Retinal pigment epithelial cell (primary cell): ENCODE data around the genes ABI1 and MKX.

GRCh38 chr10:26436846-26437166, 1.3 kb upstream of the APBB1IP start:
- RRBS = no CpG with 5 or more reads among the region's 1 CpG

- RRBS = 2% methylated on average over 24 of the region's 60 CpGs
Observed at GRCh38 chr10:26438502-26439456, 638 bp downstream of the APBB1IP start.

DNA sequence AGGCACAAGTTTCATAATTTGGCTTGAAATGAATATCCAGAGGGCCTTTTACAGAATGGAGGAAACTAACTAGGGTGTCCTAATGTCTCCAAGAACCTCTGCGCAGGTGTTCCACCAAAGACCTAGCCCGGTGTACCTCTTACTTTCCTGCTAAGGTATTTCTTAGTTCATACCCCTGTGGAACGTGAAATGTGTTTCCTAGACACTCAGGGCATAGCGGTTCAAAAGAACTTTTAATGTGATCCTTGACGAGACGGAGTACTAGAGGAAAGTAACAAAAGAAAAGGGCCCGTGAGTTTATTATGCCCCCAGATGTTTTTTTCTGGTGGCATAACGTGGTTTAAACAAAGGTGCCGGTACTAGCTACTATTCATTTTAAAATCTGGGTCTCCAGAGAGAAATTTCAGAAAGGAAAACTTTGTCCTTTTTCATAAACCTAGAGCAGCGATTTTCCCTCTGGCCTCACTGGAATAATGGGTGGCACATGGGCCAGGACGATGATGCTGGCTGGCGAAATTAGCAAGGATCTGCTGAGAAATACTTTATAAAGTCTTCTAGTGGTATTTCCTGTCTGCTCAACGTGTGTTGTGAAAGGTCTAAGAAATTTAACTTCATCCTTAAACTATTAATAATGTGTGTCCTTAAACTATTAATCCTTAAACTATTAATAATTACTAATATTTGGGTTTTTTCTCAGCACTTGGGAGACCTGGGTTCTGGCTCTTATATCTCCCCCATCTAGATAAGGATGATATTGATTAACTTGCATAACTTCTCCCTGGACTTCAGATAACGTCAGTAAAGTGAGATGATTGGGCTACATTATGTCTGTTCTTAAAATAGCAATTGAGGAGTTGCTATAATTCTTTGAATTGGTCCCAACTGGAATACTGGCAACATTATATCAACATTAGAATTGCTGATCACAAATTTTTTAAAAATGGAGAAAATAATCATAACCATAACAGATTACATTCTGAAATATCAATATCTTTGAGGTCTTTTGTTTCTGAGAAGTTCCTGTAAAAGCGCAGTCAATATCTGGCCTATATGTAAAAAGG, 1.6 kb downstream of the APBB1IP start:
- RRBS = no CpG with 5 or more reads among the region's 15 CpGs

- RRBS = no CpG with 5 or more reads among the region's 1 CpG
Observed at GRCh38 chr10:26598065-26598448, 99.4 kb upstream of the PDSS1 start.

GRCh38 chr10:26612364-26612823, 85.1 kb upstream of the PDSS1 start:
- RRBS = no CpG with 5 or more reads among the region's 3 CpGs

GRCh38 chr10:26860464-26861114, at the start of gene ABI1:
Gene ABI1 (minus strand): TSS chr10:26860958.
- RRBS = under 1% methylated on average over 7 of the region's 50 CpGs

DNA sequence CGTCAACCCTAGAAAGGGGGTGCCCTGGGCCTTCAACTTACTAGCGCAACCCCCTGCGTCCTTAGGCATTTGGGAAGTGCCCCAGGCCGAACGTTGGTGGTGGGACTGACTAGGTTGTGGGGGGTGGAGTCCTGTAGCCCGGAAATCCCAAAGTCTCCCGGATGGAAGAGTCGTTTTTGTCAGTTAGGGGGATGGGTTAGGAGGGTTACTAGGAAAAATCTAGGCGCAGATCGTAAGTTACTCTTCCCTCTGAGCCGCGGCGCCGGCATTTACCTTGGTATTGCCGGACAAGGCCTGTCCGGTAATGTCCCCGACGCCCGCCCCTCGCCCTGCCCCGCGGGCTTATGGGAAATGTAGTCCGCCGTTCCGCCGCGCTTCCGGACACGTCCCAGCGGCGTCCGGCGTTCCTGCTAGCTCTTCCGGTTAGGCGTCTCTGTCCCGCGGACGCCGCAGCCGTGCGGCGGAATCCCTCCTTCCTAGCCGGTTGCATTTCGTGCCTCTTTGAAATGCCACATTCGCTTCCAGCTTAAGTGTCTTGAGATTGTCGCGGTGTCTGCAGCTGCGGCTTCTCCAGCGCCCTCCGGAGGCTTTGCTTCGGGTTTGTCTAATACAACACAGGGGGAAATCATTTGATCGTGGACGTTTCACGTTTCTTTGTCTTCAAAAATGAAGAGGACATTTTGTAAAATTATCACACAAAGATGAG, 1.3 kb upstream of the ACBD5 start:
- RRBS = under 1% methylated on average over 33 of the region's 54 CpGs

- RRBS = no CpG with 5 or more reads among the region's 9 CpGs
Observed at GRCh38 chr10:27504890-27505106, 694 bp downstream of the RAB18 start.

DNA sequence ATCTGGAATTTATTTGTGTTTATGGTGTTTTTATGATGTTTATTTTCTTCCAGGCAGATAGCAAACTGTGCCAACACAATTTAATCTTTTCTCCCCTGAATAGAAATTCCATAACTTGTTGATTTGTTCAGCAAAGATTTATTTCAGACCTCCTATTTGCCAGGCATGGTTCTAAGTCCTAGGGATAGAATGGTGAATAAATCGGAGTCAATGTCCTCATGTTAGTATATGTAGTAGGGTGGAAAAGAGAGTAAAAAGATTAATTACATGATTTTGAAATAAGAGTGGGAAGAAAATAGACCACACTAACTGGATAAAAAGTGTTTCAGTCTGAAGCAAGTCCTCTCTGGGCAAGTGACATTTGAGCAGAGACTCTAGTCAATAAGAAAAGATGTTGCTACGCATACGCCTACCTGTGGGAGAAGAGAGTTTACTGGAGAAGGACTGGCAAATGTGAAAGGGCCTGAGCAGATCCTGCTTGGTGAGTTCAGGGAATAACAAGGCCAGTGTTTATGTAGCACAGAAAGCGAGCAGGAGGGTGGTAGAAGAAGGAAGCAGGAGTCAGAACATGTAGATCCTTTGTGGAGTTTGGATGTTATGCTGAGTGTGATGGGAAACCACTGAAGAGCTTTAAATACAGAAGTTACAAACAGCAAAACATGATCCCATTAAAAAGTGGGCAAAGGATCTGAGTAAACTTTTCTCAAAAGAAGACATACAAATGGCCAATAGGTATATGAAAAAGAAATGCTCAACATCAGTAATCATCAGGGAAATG, 43.3 kb downstream of the RAB18 start:
- RRBS = no CpG with 5 or more reads among the region's 4 CpGs

DNA sequence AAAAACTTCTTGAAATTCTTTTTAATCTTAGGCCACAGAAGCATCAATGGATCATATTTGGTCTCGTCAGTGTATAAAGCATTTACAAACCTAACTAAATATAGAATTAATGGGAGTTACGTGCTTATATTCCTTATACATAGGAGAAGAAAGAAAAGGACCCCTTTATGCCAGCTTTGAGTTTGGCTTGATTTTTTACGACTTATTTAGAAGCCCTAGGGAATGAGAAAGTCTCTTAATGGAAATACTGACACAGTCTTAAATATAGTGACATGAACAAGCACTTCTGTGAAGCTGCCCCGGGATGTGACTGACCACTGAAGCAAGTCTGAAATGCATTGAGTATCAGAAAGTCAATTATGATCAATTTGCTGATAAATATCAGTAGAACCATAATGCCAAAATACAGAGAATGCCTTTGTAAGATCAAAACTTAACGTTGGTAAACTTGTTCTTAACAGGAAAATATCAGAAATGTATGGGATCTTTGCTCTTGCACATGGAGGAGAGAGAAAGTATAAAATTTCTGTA, 19.8 kb downstream of the MKX start:
- RRBS = no CpG with 5 or more reads among the region's 5 CpGs

GRCh38 chr10:27745349-27745884, at the start of gene MKX:
Gene MKX (minus strand): TSS chr10:27745819.
- RRBS = under 1% methylated on average over 18 of the region's 56 CpGs

DNA sequence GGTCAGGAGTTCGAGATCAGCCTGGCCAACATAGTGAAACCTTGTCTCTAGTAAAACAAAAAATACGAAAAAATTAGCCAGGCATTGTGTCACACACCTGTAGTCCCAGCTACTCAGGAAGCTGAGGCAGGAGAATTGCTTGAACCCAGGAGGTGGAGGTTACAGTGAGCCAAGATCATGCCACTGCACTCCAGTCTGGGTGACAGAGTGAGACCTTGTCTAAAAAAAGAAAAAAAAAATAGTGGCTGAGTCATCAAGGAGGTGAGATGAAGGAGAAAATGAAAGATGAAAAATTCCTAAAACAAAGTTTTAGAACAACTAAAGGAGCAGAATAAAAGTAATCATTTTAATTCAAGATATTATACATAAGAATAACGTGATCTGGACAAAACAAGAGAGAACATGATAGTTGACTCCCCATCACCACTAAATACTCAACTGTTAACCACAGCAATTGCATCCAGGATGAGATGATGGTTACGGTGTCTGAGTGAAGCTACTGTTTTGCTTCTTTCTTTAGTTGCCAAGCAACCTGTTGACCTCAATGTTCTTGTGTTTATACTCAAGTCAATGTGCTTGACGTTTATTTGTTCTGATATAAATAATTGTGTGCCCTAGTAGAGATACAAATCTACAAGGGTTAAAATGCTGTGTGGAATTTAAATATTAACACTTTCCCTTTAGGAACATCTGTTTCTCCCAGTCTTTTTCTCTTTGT, 31.3 kb upstream of the MPP7 start:
- RRBS = no CpG with 5 or more reads among the region's 5 CpGs

GRCh38 chr10:28367619-28368756, 65.1 kb upstream of the MPP7 start:
- RRBS = no CpG with 5 or more reads among the region's 20 CpGs

- RRBS = no CpG with 5 or more reads among the region's 2 CpGs
Observed at GRCh38 chr10:28378999-28379198, 76.0 kb upstream of the MPP7 start.

- RRBS = no CpG with 5 or more reads among the region's 2 CpGs
Observed at GRCh38 chr10:28589374-28589856, 56.5 kb downstream of the WAC start.

DNA sequence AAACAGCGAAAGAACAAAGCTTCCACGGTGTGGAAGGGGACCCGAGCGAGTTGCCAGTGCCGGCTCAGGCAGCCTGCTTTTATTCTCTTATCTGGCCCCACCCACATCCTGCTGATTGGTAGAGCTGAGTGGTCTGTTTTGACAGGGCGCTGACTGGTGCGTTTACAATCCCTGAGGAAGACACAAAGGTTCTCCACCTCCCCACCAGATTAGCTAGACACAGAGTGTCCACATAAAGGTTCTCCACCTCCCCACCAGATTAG, 218.7 kb downstream of the BAMBI start:
- RRBS = no CpG with 5 or more reads among the region's 7 CpGs

GRCh38 chr10:29601808-29602399, 32.9 kb downstream of the SVIL start:
- RRBS = no CpG with 5 or more reads among the region's 6 CpGs

- RRBS = no CpG with 5 or more reads among the region's 2 CpGs
Observed at GRCh38 chr10:29636093-29636728, 1.4 kb upstream of the SVIL start.

DNA sequence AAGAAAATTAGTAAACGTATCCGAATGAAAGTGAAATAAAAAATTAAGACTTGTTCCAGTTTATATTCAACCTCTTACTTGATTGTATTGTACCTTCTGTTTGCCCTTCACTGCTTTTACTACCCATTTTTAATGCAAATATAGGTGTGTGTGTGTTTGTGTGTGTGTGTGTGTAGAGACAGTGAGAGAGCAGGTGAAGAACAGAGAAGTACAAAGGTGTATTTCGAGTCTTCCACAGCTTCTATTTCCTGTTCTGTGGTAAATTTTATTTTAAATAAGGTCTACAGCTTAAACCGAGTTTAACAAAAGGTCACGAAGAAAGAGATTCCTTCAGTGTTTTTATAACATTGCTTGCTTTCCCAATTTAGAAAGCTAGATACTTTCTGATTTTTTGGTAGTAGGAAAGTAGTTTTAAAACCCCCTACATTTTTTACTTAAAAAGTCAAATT, 12.7 kb upstream of the SVIL start:
- RRBS = no CpG with 5 or more reads among the region's 5 CpGs